SUDHL5 (cell line): ENCODE data around the genes CWC15 and CFAP300.

- PRO-cap: bidirectional peak, plus-strand start at chr11:94973678, minus-strand start at chr11:94973565
Measured at GRCh38 chr11:94972950-94974130, at the start of gene CWC15. Gene CWC15 (minus strand): TSS chr11:94973556.

- PRO-cap: no peak
Measured at GRCh38 chr11:95037300-95037712, 12.2 kb downstream of the KDM4E start.

DNA sequence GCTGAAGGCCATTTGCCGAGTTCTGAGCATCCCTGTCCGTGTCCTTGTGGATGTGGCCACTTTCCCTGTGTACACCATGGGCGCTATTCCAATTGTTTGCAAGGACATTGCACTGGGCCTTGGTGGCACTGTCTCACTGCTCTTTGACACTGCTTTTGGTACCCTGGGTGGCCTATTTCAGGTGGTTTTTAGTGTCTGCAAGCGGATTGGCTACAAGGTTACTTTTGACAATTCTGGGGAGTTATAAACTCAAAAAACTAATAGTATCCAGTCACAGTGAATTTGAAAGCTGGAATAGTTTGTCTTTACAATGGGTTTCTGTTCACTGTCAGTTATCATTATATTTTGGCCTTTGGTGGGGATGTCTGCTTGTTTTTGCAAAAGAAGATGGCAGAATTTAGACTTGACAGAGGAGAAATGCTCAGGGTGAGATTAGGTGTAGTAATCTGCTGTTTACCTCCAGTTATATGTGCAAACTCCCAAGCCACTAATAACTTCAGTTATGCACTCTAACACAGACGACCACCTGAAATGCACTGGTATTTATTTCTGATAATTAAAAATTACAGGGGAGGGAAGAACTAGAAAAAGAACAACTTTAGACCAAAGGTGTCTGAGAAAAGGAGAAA lies 39.8 kb downstream of the ENDOD1 start:
- PRO-cap: no peak

GRCh38 chr11:95151394-95152086 lies 61.9 kb downstream of the ENDOD1 start:
- PRO-cap: no peak

GRCh38 chr11:95900754-95901205 lies 23.1 kb downstream of the MTMR2 start:
- PRO-cap: no peak

DNA sequence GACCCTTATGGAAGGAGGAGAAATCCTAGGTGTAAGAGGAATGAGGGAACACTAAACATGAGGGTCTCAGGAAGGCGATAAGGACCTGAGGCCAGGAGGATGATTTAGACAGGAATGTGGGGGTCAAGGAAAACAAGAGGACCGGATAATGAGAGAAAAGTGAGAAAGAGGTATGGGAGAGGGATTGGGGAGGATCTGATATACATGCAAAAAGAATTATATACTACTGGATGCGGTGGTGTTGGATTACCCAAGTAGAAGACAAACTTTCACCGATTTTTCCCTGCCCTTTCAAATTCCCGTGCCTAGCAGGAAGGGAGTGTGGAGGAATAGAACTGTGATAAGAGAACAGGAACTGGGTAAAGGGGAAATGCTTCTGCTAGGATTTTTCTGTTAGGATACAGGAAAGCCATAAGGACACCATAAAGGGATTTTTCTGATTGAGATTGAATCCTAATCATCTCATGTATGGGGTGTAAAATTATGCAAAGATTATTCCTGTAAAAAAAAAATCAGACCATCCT lies 434 bp upstream of the MTMR2 start:
- PRO-cap: no peak

DNA sequence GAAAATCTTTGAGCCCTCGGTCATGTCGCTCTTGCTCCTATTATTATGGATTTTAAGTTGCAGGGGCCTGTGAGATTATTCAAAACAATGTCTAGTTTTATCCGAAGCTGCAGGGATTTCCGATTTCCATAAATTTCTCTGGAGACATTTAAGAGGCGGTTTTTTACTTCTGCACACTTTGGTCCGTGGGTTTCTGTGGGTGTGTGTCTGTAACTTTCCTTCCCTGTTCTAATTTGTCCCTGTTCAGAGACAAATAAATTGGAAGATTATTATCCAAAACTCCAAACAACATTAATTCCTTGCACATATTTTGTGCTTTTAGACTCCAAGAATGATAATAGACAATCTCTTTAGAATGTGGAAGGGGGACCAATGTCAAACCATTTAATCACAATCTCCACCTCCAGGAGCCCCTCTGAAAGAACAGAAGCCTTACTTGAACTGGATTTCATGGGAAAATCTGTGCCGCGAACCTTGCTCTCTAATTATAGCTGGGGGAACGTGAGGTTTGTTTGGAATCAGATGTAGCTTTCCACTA lies 199.5 kb downstream of the MAML2 start:
- PRO-cap: no peak

DNA sequence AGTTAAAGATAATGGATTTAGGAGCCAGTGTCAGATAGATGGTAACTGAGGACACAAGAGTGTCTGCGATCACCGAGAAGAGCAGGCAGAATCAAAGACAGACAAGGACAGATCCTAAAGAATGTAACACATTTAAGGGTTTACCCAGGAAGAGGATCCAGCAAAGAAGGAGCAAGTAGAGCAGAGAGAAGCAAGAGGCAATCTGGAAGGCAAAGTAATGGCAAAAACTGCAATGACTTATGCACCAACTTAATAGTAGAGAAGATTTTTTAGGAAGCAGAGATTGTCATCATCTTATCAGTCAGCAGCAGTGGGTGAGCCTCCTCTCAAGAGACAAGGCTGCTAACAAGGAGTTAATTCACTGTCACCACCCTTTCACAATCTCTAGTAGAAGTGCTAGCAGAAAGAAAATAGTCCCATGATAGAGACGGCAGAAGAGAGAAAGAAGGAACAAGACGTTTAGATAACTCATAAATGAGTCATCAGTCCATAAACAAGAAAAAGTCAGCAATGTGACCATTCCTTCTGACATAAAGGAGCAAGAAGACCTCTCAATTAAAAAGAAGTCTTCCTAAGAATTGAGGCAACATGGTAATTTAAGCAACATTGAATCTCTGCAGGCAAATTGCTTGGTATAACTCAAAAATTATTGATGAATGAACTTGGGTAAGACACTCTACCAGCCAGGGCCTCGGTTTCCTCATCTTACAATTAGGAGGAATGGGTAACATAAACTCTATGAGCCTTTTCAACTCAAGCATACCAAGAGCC lies 130.5 kb downstream of the MAML2 start:
- PRO-cap: no peak

DNA sequence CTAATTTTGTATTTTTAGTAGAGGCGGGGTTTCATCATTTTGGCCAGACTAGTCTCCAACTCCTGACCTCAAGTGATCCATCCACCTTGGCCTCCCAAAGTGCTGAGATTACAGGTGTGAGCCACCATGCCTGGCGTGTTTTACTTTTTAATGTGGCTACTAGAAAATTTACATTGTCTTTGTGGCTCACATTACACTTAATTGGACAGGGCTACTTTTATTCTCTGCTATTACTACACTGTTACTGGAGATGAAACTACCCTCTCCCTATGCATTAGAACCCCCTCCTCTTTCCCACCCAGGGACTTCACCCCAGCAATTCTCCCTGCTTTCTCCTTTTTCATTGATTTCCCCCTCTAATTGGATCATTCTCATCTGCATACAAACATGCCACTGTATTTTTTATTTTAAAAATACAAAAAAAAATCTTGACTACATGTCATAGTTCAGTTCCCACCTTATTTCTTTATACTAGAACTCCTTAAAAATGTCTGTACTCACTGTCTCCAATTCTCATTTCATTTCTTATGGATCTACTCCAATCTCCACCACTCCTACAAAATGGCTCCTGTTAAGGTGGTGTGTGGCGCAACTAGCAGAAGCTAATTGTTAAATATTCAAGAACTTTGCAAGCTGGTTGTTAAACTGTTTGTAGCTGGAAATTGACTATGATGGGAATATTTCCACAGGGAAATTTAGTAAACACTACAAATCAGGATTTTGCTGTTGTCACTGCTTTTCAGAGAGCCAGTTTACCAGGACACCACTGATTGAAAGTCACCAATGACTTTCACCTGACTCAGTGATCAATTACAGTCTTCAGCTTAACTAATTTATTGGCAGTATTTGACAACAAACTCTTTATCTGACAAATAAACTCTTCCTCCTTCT lies 94.5 kb downstream of the MAML2 start:
- PRO-cap: no peak

DNA sequence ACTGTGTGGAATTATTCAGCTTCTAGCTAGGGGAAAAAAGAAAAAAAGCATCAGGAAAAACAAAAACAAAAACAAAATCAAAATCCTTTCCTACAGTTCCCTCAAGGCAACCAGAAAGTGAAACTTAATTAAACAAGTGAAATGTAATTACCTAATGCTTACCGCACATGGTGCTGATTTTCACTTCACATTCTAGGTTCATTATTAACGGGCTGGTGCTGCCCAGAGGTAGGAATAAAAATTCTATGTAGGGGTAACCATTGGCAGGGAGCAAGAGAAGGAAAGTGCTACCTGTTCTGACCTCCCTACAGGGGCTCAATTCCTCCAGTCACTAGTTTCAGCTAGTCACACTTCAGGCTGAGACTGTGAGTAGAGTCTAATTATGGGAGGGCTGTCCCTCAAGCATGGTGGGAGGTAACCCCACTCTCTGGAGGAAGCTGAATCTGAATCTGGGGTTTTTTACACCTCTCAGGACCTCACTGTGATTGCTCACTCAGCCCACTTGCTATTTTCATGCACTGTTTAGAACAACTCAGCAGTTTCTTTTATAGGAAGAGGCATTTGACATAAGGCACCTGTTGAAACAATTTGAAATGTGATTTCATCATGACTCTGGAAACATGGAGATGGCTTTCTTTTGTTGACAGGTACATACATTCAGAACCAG lies 75.5 kb downstream of the MAML2 start:
- PRO-cap: no peak

DNA sequence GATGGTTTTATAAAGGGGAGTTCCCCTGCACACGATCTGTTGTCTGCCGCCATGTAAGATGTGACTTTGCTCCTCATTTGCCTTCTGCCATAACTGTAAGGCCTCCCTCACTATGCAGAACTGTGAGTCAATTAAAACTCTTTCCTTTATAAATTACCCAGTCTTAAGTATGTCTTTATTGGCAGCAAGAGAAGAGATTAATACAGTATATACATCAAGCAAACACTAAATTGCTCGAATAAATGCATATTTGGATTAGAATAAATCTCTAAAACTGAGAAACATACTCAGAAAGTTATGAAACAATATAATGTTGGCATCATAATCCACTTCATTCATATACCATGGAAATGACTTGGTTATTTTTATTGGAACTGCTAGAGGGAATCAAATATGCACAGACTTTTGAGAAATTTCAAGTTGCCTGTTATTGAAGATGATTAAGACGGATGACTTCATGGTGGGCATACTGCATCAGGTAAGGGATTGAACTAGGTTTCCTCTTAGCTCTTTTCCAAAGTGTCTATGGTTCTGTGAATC lies 74.2 kb downstream of the MAML2 start:
- PRO-cap: no peak

DNA sequence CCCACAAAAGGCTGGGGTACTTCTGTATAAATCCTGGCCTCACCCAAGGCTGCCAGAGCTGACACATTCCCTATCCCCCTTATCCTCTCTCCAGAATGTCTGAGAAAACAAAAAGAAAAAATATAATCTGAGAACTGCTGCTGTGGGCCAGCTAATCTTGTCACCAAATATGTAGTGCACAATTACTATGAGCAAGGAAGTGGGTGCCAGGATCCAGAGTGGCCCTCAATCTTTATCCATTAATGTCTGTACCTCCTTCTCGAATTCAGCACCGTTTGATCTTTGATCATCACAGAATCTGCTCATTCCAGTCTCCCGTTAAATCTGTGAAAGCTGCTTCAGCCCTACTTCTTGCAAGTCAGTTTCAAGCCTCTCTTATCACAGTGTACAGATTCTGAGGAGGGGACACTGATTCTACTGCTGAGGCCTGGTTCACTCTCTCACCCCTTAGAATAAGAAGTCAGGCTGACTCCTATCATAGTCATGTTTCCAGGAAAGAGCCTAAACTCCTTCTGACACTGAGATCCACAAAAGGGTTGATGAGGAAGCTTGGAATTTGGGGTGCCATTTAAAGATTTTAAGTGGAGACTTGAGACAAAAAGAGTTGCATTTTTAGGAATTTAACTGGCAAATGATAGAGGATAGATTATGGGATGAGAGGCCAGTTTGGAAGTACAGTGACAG lies 39.1 kb downstream of the MAML2 start:
- PRO-cap: no peak

DNA sequence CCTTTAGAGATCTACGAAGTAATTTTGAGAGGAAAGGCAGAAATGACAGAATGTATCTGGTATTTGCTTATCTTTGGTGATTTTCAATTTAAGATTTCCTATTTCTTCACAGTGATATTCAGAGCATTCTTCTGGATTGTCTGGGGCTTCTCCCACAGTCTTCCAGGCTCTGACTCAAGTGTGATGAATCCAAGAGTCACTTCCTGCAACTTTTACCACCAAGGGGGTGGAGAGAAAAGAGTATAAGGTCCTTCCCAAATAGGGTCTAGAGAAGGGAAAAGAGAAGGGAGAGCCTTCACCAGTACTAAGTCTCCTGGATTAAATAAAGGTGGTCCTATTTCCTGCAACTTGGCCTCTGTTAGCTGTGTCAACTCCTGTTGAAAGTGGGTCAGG lies 1054.6 kb upstream of the CNTN5 start:
- PRO-cap: no peak

DNA sequence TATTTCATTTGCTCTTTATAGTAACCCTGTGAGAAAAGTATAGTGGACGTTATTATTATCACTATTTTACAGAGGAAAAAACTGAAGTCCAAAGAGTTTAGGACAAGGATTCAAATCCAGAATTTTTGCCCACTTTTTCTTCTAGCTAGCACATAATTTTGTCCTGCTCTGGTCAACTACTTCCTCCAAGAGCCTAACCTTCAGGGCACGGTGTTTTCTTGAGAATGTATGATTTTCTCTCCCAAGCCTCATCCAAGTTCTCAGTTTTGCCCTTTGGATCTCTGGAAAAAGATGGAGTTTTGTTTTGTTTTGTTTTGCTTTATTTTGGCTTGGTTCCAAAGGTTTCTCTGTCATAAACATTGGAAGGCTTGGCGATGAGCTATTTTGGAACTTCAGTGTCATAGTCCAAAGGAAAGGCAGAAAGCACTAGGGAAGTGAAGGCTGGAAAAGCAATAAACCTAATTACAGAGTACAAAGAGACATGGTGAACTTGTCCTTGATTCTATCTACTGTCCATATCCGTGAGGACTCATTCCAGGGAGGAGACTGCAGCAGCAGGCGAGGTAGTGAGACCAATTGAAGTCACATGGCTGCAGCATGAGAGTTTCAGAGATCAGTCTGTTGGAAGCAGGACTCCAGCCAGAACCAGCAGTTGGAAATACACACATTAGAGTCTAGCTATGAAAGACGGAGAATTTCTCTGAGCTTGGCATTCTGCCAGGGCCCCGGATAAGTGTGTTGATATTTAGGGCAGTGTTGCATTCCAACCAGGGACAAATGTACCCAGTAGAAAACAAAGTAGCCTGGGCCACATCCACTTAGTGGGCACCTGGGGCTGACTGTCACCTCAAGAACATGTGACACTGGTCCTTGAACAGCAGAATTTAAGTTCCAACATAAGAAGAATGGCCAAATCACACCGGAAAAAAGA lies 54.2 kb upstream of the ARHGAP42 start:
- PRO-cap: no peak

DNA sequence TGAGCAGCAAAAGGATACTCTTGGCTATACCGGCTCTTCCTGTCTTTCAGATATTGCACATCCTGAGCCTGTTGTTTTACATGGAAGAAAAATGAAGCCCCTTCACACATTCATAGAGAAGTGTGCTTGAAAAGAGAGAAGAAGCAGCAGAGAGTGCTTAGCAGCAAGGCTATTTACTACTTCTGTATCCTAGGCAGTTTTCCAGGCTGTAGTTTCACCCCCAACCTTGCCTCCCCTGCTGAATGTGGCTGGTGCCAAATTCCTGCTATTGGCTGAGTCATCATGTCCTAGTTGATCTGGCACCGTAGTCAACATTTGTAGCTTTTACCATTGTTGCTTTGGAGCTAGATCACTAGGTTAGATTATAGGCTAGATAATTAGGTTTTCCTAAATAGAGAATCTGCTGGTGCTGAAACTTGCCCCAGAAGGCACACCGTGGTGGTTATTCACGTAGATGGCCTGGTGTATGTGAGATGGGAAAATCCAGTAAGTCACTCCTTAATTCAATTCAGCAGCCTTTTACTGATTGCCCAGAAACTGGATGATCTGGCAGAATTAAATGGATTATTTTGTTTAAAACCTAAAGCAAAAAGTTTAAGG lies 32.7 kb downstream of the ARHGAP42 start:
- PRO-cap: no peak

- PRO-cap: no peak
Measured at GRCh38 chr11:100774150-100774698, 87.1 kb downstream of the ARHGAP42 start.

GRCh38 chr11:101127182-101128131 lies 2.2 kb downstream of the PGR start:
- PRO-cap: no peak

DNA sequence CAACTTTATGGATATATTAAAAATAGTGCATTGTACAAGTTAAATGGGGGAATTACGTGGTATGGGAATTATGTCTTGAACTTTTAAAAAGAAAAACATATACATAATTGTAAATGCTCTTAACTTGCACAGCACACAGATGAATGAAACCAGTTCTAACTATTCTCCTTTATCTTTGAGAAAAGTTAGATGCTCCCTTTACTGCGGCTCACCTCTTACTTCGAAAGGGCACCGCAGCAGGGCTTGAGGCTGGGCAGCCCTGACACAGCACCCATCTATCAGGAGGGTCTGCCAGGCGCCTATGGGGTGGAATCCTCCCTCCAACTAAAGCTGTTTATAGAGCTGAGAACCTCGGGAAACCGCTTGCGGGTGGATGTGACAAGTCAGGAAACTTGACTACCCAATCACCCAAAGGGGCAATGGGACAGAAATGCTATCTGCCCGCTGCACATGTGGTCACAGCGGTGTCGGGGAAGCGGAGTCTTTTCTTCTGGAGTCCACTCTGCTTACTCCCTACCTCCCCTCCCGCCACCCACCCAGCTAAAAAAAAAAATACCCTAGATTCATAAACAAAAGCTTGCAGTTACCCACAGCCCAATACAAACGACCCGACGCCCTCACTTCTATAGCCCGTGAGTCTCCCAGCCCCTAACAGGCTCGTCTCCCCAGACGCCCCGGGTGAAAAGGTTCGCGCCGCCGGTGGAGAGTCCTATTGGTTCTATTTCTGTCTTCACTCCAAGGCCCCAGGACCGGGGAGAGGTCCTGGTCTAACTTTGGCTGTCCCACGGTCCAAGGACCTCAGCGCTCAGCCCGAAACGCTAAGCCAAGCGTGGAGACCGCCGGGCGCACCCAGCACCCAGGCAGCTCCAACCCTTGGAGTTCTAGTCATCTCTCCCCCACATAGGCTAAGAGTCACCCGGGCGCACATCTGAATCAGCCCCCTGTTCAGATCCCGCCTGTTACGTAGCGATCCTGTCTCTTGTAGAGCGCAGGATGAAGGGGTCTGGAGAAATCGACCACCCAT lies 1.5 kb downstream of the TRPC6 start:
- PRO-cap: no peak

GRCh38 chr11:101950530-101951784 lies 34.6 kb upstream of the ANGPTL5 start:
- PRO-cap: no peak

- PRO-cap: no peak
Measured at GRCh38 chr11:102047114-102048049, at the start of gene CFAP300. Gene CFAP300 (plus strand): TSS chr11:102047437.